HTERT-HM (cell line): Measurements from ENCODE around the genes PRPF40A and ARL6IP6.

DNA sequence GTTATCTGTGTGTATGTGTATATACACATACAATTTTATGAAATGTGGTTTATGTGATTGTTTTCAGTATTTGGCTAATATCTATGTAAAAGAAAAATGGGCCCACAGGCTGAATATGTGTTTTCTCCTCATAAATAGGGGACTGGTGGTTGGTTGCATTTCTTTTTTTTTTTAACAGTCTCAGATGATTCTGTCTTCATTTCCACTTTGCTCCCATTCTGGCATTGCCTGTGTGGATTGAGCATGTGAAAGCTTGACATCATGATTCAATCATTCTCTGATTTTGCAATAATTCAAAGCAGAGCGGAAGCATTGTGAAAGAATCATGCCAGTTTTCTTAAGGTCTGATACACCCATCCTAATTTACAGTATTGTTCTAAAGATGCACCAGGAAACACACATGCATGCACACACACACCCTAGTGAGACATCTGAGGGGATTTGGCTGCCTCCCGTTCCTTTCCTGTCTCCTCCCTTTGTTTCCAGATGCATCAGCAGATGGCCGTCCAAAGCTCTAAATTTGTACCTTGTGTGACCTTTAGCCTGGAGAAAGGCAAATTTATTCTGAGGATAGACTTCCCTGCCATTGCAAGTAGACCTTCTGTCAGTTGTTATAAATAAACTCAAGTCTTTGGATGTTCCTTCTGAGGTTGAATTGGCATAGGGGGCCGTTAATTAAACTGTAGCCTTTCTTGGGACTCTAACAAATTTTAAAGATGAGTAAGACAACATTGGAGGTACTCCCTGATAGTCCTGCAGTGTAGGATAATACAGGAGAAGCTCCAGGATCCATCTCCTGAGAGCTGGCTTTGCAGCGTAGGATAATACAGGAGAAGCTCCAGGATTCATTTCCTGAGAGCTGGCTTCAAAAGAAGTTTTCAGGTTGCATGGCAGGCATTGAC lies 97.3 kb downstream of the FMNL2 start:
- RRBS = no CpG with 5 or more reads among the region's 5 CpGs

DNA sequence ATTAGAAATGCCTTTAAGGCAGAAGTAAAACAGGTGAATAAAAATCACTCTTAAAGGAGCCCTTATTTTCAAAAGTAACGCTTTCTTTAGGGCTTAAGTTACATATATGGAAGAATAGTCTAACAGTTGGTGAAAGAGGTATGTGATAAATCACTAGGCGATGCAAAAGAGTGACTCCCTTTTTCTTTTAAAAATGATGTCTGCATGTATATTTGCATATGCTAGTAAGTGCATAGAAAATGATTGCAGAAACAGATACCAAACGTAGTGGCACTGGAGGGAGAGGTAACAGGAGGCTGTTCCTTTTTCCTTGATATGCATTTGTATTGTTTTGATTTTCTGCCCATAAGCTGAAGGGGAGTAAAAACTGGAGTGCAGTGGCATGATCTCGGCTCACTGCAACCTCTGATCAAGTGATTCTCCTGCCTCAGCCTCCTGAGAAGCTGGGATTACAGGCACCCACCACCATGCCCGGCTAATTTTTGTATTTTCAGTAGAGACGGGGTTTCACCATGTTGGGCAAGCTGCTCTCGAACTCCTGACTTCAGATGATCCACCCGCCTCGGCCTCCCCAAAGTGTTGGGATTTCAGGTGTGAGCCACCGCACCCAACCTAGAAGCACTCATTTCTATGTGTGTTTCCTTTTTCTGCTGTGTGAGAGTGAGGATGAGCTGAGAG lies 158.1 kb downstream of the PRPF40A start:
- RRBS = no CpG with 5 or more reads among the region's 10 CpGs

DNA sequence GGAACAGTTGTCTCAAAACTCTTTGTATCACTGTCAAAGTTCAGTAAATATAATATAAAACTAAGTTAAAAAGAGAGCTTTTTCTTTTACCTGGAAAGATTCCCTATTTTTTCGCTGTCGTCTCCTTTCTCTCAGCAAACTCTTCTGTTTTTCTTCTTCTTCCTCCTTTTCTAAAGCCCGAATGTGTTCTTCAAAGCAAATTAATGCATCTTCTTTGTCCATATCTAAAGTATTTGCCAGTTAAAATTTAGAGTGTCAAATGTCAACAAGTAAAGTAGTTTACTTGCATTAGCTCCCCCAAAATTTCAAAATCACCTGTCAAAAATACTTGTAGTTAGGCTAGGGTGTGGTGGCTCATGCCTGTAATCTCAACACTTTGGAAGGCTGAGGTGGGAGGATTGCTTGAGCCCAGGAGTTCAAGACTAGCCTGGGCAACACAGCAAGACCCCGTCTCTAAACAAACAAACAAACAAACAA lies 48.2 kb downstream of the PRPF40A start:
- RRBS = no CpG with 5 or more reads among the region's 4 CpGs

DNA sequence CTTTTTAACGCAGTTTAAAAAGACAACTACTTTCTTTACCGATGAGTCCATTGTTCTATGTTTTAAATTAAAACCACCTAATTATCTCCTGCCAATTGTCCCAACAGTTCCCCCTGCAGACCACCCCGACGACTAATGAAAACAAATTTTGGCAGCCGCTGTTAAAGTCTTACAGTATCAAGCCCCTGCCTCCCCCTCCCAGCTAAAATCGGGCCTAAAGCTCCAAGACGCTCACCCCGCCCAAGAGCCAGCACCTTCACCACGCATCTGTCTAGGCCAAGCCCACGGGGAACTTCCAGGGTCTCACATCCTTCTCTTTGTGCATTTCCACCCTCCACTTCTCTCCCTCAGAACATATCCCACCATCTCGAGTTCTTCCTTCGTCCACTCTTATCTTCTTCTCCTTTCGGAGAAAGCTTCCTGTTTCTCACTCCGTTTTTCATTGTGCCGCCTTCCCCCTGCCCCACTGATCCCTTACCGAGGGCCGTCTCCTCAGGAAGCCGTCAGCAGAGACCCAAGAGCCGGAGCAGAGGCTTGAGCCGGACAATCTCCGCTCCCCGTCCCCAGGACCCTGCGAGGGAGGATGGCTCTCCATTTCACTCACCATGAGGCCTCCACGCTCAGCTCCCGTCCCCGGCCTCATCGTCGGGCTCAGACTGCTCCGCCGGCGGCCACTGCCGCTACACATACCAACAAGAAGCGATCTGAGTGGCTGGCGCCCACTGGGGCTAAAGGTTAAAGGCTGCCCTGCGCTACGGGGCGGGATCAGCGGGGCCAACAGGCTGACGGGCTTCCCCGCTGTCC lies at the start of gene PRPF40A:
TSS of gene PRPF40A (minus strand) at position 710 of the 804 bp plus-strand sequence.
- RRBS = 1% methylated on average over 7 of the region's 40 CpGs

DNA sequence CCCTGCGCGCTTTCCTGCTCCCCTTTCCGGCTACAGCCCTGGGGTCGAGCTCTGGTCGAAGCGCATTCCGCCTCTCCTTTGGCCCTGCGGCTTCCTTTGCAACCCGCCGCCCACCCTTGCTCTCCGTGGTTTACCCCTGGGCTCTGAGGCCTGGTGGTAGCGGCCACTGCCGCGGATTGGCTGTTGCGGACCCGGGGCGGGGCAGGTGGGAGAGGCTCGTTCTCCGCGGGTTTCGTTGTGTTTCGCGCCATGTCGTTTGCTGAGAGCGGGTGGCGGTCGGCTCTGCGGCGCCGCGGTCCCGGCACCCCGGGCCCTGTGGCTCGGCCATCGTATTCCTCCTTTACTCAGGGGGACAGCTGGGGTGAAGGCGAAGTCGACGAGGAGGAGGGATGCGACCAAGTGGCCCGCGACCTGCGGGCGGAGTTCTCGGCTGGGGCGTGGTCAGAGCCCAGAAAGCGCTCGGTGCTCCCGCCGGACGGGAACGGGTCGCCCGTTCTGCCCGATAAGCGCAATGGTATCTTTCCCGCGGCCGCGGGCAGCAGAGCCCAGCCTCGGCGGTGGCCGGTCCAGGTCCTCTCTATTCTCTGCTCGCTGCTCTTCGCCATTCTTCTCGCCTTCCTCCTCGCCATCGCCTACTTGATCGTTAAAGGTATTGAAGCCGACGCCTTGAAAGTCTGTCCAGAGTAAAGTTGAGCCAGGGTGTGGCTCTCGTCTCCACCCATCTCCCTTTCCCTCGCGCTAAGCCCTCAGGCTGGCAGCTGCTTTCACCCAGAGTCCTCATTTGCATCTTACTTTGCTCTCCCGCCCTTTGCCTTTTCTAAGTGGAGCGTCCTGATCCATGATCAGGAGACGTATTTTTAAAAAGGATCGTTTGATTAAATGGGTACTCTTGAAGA lies at the start of gene ARL6IP6:
TSS of gene ARL6IP6 (plus strand) at position 245 of the 896 bp plus-strand sequence.
- RRBS = under 1% methylated on average over 27 of the region's 77 CpGs

GRCh38 chr2:152719272-152719485 lies 759 bp downstream of the ARL6IP6 start:
- RRBS = no CpG with 5 or more reads among the region's 2 CpGs

- RRBS = no CpG with 5 or more reads among the region's 1 CpG
Measured at GRCh38 chr2:153079337-153079692, 360.9 kb downstream of the ARL6IP6 start.

DNA sequence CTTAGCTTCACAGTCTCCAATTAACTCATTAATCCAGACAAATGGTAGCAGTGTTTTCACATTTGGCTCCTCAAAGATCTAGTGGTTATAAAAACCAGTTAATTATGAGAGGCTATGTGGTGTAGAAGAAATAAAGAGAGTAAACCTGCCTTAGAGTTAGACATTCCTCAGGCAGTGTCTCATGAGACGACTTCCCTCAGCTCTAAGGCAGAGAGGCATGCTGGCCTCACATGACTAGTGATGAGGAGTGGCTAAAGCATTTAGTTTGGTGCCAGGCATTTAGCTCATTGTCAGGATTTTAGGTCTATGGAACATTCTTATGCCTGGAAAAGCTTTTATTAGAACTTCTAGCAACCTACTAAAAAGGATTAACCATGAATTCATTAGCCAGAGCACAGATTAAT lies 90.3 kb downstream of the RPRM start:
- RRBS = no CpG with 5 or more reads among the region's 1 CpG

DNA sequence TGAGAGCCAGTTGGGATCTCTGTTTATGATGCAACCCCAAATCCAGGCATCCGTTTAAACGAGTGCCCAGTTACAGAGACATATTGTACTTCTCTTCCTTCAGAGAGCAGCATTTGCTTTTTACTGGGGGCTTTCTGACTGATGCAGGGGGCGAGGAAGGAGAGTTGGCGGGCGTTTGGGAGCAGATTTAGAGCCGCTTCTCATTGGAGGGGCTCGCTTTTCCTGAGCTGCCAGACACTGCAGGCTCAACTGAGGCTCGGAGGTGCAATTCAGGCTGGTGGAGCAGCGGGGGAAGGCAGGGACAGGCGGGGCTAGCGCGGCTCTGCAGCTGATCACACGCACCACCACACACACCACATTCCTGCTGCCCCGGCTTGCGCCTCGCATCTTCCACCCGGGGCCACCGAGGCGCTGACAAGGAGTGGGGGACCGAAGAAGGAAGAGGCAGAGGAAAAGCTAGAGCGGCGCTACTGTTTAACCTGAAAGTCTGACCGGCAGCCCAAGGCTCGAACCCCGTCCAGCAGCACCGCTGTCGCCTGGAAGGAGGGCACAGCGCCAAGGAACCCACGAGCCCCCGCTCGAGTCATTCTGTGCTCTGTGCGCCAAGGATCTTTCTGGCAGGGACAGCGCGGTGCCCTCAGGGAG lies 1.2 kb upstream of the KCNJ3 start:
- RRBS = 3% methylated on average over 6 of the region's 34 CpGs

- RRBS = no CpG with 5 or more reads among the region's 8 CpGs
Measured at GRCh38 chr2:156083531-156084155, 248.9 kb downstream of the NR4A2 start.

DNA sequence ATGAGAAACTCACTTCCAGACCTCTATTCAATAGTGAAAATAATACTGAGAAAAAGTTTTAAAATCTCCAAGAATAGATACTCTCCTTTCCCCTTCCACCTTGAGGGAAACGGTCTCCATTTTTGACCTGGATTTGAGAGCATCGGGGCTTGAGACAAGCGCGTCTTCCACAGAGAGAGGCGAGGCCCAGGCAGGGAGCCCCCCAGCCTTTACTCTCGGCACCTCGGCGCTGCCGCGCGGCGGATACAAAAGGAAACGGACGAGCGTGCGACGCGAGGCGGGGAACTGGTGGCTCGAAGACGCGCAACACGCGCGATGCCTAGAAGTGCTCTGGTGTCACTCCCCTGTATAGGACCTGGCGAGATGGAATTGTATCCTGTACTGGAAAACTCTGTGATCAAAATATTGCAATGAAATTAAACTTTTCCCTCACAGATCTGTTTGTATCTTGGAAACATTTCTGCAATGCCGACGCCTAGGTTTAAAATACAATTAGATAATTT lies 11.0 kb downstream of the NR4A2 start:
- RRBS = no CpG with 5 or more reads among the region's 28 CpGs

DNA sequence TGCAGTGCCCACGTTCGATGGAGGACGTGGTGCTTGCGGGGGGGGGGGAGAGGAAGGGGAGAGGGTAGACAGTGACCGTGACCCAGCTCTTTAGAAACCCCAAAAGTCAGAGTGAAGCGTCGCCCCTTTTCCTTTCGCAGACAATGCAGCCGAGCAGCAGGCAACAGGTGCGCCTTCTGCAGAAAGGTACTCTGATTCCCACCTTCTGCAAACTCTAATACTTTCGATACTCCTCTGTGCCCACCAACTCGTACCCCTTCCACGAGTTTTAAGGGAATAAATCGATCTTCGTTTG lies 872 bp upstream of the NR4A2 start:
- RRBS = no CpG with 5 or more reads among the region's 15 CpGs

DNA sequence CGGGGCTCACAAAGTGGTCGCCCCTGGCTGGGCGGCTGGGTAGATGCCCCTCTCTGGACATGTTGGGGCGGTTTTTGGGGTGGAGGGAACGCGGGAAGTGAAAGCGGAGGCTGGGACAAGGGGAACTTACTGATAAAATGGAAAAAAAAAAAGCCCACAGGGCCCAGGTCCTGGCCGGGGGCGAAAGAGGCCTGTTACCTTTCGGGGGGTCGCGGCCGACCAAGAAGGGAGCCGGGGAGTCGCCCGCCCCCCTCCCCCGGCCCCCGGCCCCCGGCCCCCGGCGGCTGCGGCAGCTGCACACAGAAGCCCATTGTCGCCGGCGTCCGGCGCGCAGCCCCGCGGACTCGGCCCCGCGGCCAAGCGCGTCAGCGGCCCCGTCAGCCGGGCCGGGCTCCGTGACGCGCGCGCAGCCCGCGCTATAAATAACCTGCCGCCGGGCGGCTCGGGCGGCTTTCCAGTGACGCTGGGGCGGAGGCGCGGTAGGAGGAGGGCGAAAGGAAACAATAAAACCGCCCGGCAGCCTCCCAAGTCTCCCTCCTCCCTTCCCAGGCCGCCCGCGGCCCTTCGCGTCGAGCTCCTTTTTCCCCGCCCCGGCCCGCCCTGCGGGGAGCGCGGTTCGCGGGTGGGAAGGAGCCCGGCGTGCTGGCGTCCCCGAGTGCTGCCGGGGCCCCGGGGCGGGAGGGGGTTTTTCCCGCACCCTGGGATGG lies 9.7 kb upstream of the NR4A2 start:
- RRBS = under 1% methylated on average over 58 of the region's 80 CpGs

DNA sequence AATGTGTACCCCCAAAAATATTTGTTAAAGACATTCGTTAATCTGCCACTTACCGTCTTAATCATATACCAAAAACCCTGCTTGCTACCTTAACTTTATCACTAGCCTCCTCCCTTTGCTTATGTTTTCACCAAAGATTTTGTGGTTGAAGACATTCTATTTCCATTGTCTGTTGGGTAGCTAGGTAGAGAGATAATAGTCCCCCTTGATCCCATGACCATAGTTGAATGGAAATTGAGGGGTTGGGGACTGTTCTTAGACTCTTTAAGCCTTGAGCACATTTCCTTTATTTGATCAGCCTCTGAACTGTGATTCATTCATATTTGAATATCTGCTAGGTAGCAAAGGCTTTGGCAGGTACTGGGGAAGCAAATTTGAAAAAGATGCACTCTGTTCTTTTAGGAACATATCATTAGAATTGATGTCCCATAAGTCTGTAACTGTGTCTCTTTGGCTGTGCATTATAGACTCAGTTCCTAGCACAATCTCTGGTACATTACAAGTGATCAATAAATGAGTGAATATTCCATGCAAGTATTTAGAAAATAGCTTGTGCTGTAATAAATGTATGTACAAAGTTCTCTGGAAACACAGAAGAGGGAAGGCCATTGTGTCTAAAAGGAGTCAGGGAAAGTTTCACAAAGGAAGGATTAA lies 107.0 kb downstream of the GPD2 start:
- RRBS = no CpG with 5 or more reads among the region's 2 CpGs

DNA sequence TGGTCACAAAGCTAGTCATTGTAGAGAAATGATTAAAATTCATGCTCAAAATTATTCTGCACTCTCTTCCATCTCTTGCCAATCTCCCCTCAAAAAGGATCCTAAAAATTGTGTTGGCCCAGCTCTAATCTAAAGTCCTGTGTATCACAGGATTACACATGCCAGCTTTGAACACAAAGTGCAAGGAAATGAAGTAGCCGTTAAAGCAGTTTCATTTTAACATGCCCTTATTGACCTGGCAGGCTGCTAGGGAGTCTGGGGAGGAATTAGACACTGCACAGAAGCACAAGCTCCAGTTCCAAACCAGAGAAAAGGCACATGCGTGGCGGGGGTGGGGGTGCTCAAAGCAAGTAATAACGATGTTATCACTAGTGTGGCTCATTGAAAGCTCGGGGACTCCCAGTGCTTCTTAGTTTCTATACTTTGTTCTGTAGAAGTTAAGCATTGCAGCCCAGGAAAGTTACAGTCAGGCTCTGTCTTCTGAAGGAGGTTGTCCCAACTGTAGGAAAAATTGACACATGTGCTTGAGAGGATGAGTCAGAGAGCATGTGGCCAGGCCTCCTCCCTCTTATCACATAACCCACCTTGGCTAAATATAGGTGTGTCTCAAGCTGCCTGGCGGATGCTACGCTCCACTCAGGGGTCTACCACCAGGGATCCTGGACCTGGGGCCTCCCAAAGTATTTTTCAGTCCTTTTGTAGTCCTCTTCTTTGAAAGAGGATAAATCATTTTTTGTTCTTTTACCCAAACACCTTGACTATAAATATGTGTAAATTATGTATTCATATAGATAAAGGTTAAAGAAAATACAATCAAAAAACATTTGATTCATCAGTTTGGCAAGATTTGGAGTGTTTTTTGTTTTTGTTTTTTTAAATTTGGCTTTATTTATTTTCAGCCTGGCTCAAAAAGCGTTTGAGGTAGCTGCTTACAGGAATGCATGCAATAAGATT lies 3.7 kb downstream of the GALNT5 start:
- RRBS = no CpG with 5 or more reads among the region's 8 CpGs

DNA sequence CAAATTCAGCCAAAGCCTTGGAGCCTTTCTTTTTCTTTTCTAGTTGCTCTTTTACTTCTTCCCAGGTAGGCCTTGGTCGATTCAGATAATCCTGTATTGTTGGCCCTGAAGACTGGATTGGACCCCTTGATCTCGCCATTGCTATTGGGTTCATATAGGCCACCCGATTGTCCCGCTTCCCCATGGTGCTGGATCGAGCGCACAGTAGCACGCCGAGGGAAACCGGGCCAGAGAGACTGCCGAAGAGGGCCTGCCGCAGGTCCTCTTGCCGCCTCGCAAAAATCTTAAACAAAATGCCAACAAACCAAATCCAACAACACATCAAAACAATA lies 54.6 kb upstream of the ERMN start:
- RRBS = no CpG with 5 or more reads among the region's 13 CpGs

GRCh38 chr2:157404069-157404784 lies 39.7 kb downstream of the CYTIP start:
- RRBS = no CpG with 5 or more reads among the region's 3 CpGs

DNA sequence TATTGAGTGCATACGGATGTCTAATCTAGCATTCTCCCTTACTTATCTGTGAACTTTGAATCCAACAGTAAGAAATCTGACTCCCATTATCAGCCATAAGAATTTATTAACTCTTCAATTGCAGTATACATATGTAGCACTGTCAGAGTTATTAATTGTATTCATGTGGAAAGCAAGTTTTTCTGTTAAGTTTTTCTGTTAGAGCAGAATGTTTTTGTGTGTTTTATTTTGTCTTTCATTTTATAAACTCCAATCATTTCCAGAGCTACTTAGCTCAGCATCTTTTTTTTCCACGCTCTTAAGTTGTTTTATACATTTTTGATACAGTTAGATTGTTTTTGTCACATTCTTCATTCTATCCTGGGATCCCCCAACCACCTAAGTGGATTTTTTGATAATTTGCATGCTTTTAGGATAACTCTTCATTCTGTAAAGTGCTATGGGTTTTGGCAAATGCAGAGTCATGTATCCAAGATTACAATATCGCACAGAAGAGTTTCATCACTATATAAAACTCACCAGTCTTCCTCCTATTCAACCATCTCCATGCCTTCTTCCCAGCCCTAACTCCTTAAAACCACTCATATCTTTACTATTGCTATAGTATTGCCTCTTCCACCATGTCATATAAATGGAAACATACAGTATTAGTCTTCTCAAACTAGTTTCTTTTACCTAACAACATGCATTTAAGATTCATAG lies 34.5 kb downstream of the CYTIP start:
- RRBS = no CpG with 5 or more reads among the region's 3 CpGs

GRCh38 chr2:157410283-157410792 lies 33.6 kb downstream of the CYTIP start:
- RRBS = no CpG with 5 or more reads among the region's 2 CpGs

DNA sequence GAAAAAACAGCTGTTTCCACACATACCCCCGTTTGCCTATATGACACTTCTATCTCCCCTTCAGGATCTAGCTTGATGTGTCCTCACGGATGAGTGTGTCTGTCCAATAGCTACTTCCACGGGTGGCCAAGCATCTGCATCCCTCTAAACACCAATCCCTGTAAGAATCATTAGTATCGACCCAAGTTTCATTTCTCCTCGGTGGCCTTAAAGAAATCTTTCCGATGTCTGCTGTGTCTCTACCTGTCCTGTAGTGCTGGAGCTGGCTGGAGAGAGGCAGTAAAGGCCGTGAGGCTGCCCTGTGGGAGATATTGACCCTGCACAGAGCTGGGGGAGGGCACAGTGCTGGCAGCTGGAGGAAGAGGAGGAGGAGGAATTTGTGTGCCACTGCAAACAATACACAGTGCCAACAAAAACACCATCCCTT lies 44.8 kb upstream of the CYTIP start:
- RRBS = no CpG with 5 or more reads among the region's 7 CpGs